PC-3 (cell line): Measurements from ENCODE around the genes IDH3A, IREB2, BCL2A1 and CTXND1.

- RAMPAGE, long total RNA = start-site peak on the plus strand at chr15:78149377-78149385, 66 and 48 reads in 2 replicates
These were observed at the start of gene IDH3A for GRCh38 chr15:78148999-78149438. IDH3A (plus strand) TSS chr15:78149362.

DNA sequence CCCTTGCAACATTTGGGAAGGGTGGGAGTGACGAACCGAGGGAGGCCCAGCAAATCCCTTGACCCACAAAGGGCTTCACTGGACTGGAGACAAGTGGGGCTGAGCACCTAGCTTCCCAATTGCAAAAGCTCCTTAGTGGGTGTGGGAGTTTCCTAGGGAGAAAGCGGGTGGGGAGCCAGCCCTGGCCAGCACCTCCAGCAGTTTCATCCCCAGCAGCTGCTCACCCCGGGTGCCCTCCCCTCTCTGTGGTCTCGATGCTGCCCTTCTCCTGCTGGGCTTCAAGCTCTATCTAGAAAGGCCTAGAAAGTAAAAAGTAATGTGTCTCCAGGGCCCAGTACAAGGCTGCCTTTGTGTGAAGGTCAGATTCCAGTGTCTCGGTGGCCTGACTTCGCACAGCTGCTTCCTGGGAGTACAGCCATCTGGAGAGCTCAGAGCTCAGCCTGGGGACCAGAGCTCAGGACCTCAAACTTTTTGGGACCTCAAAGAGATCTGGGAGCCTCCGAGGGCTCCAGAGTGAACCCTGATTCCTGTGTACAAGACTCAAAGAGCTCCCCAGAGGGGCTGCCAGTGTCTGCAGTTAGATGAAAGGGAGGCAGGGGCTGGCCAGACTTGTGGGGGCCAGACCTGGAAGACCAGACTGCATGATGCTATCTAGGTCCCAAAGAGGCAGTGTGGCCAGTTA lies 29.4 kb downstream of the ACSBG1 start:
- RAMPAGE, long total RNA = no peak

GRCh38 chr15:78264970-78265255 lies 551 bp downstream of the DNAJA4 start:
- RAMPAGE, long total RNA = no peak

DNA sequence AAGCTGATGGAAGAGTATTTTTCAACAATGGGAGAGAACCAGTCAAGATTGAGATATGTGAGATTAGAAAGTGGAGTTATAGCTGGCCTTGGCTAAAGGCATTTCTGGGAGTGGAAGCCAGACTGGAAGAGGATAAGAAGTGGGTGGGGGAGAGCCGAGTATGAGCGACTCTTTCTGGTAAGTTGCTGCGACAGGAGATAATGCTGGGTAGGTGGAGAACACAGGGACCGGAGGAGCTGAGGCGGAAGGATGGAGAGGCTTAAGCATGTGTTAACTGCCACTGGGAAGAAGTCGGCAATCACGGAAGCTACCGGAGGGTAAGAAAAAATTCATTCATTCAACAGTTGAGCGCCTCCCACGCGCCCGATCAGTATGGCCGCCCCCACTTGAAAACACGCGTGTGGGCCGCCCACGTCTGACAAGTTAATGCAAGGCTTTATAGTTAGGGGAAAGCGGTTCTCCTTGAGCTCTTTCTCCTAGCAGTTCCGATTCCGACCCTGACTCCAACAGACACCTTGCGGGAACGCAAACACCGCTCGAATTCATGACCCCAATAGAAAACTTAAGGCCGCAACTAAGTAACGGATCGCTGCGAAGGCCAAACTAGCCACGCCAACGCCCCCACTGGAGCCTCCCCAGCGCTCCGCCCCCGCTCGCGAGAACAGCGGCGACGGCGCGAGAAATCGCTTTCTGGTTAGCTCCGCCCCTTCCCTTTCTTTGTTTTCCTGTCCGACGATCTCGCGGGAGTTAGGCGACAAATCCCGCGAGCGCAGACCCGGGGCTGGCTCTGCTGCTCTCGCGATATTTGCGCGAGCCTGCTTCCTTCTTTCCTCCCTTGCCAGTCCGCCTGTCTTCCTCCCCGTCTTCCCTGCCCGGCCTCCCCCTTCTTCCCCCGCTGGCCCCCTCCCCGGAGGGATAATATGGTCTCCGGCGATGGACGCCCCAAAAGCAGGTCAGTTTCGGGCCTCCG lies at the start of gene IREB2:
TSS of gene IREB2 (plus strand) at position 812 of the 970 bp plus-strand sequence.
- RAMPAGE, long total RNA = no peak

GRCh38 chr15:78754969-78755437 lies 56.3 kb downstream of the ADAMTS7 start:
- RAMPAGE, long total RNA = no peak

- RAMPAGE, long total RNA = no peak
These were observed 31.1 kb downstream of the ADAMTS7 start for GRCh38 chr15:78780175-78780533.

GRCh38 chr15:78810033-78811092 lies 901 bp downstream of the ADAMTS7 start:
- RAMPAGE, long total RNA = no peak

DNA sequence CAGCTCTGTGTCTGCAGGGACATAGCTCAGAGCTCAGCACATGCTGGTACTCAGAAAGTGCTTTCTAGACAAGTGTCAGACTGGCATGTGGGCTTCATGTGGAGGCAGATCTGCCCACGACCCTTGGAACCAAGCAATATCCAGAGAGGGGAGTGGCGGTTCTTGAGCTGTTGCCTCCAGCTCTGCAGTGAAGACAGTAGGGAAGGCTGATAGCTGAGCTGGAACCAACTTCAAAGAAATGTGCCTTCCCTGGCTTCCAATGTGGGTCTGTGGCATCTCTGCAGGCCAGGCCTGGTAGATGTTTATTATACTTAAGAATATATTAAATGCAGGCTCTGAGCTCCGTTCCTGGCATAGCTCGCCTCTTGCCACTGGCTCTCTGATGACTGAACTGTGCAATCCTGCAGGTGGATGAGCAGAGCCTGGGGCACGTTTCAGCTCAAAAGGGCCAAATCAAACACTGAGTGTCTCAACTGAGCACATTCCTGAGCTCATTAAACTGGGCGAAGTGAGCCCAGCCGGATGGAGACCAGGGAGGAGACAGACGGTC lies 77.8 kb upstream of the ANKRD34C start:
- RAMPAGE, long total RNA = no peak

DNA sequence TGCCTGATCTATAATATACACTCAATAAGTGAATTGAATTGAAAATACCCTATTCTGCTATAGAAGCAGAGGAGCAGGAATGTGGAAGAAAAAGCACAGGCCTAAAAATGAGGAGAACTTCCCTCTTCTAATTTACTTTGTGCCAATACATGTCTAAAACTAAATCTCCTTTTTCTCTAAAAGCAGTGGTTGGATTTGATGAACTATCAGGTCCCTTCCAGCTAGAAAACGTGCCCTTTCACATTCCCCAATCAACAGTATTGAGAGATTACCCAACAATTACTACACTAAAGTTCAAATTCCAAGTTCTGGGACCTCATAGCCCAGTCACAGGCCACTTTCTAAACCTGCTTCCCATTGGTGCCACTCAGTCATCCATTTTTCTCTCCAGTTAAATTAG lies 223.9 kb downstream of the MINAR1 start:
- RAMPAGE, long total RNA = no peak

- RAMPAGE, long total RNA = no peak
These were observed 225.6 kb downstream of the MINAR1 start for GRCh38 chr15:79657769-79658185.

GRCh38 chr15:79923562-79924484 lies 27.0 kb upstream of the MTHFS start:
- RAMPAGE, long total RNA = start-site peak on the minus strand at chr15:79923729-79923762, 63 and 22 reads in 2 replicates

DNA sequence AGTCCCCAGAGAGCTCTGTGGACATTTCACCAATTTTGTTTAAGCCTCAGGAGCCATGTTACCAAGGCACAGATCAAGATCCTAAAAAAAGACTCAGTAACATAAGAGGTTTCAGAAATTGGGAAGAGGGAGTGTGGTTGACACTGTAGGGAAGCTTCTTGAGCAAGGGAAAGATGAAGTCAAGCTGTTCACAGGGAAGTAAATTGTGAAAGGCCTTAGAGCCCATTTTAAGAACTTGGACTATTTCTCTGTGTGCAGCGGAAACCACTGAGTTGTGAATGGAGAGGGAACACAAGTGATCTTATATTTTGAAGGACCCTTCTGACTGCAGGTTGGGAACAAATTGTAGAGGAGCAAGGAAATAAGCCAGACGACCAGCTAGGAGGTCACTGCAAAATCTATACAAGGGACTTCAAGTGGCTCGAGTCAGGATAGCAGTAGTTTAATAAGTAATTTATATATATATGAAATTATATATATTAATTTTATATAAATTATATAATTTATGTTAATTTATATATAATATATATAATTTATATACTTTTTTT lies 18.6 kb downstream of the BCL2A1 start:
- RAMPAGE, long total RNA = no peak

GRCh38 chr15:79970660-79971620 lies at the start of gene BCL2A1:
BCL2A1 (minus strand) TSS chr15:79971196.
- RAMPAGE, long total RNA = start-site peak on the minus strand at chr15:79971069-79971208, 42 and 20 reads in 2 replicates

GRCh38 chr15:80058805-80059056 lies 745 bp upstream of the ZFAND6 start:
- RAMPAGE, long total RNA = no peak

DNA sequence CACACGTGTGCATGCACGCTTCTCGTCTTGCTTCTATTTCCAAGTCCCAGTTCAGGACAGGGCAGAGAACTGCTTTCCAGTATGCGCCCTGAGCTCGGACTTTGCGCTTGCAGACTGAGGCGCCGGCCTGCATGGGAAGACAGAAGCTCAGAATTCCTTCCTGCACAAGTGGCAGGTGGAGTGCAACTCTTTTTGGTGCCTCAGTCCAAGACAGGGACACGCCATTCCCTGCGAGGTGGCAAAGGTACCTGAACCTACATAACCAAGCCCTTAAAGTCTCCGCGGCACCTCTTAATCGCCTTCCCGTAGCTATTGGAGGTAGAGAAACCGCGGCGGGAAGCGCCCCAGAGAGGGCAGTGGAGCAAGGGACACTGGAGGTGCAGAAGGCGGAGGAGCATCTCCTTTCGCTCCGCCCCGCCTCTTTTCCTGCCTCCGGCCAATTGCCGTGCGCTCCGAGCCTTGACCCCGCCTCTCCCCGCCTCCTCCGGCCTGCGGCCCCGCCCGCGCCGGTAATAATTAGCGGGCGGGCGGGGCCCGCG lies 350 bp upstream of the ZFAND6 start:
- RAMPAGE, long total RNA = no peak

- RAMPAGE, long total RNA = no peak
These were observed 41.6 kb upstream of the FAH start for GRCh38 chr15:80111227-80111536.

DNA sequence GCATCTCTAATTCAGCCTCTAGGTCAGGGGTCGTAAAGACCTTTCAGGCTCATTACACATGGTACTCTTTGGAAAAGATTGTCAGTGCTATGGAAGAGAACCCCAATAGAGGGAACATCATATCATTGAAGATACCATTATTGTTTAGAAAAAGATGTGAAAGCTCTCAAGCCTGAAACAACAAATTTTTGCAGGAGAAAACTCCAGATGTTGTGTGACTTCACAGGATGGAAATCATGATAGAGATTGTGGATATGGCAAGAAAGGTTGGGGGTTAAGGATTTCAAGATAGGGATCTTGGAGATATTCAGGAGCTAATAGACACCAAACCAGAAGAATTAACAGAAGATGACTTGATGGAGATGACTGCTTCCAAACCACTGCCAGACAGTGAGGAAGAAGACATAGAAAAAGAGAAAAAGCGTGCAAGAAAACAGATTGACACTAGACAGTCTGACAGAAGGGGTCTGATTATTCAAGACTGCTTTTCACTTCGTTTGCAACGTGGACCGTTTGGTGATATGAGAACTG lies 18.3 kb upstream of the FAH start:
- RAMPAGE, long total RNA = no peak

GRCh38 chr15:80252061-80252386 lies at the start of gene CTXND1:
CTXND1 (minus strand) TSS chr15:80252213.
- RAMPAGE, long total RNA = no peak

- RAMPAGE, long total RNA = no peak
These were observed 1.2 kb downstream of the ARNT2 start for GRCh38 chr15:80405286-80405834.

DNA sequence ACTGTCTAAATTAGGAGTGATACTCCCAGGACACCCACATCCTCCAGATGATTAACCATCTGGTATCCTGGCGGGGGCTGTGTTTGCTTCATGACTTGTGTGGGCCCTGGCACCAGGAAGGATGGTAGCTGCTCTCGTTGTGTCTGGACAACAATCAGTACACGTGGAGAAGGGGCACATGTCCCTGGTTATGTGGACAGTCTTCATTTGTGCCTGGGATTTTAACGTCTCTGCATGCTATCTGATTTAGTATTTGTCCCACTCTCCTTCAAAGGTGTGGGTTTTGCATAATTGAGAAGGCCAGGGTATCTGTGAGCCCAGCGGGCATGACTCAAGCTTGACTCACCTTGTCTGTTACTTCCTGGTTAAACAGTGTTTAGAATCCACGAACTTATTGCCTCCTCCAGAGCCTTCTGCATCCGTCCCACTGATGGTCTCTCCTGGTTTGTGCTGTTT lies 32.4 kb downstream of the ARNT2 start:
- RAMPAGE, long total RNA = no peak